Bronchus fibroblast of lung (primary cell): Measurements from ENCODE around the gene SPHKAP.

DNA sequence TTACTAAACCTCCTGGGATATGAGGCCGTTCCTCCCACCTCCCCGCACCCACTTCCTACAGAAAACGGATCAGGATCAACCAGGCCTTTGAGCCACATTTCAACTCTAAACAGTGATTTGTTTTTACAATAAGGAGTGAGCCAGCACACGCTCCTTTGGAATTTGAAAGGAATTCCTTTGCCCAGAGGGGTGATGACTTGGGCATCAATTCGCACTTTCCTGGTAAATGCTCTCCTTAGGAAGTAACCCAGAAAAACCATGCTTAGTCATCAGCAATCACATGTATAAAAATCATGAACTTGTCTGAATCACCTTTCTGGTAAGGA is 180.4 kb downstream of the FAM124B start:
- RAMPAGE, long total RNA: no peak

GRCh38 chr2:224510879-224511786 is 74.0 kb downstream of the CUL3 start:
- RAMPAGE, long total RNA: no peak

- RAMPAGE, long total RNA: no peak
These were observed 42.5 kb downstream of the CUL3 start for GRCh38 chr2:224542386-224543337.

DNA sequence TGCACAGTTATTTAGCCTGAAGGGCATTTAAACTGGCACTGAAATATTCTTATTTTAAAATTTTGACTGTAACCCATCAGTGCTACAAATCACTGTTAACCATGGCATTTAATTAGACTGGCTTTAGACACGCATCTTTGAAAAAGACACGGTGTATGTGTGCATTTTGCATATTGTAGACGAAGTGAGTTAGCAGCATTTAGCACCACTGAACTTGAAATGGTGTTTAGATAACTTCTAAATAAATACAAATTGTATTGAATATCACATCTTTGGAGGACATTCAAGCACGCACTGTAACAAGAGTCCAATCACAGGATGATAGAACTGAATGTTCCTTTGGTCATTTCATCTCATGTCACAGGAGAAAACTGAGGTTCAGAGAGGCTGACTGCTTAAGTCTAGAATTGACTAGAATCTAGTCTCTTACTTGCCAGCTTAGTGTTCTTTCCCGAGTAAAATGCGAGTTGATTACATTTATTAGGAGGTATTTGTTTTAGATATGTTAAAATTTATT is 119.2 kb upstream of the CCDC195 start:
- RAMPAGE, long total RNA: no peak

DNA sequence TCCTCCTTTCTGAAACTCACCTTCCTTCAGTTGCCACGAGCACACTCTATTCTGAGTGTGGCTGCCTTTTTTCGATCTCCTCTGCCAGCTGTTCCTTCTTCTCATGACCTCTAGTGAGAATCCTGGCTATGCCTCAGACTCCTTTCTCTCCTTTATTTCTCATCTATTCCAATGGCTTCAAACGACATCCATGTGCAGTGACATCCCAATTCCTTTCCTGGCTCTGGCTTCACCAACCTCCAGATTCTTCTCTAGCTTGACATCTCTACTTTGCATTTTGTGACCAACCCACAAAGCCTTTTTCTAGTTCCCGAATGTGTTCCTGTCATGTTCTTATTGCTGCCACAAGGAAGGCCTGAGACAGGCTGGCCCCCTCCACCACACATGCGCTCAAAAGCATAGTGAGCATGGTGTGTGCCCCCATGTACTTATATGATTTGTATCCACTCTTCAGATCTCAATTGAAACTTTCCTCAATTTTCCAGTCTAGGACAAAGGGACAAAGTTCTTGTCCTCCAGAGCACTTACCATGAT is 160.6 kb upstream of the CCDC195 start:
- RAMPAGE, long total RNA: no peak

DNA sequence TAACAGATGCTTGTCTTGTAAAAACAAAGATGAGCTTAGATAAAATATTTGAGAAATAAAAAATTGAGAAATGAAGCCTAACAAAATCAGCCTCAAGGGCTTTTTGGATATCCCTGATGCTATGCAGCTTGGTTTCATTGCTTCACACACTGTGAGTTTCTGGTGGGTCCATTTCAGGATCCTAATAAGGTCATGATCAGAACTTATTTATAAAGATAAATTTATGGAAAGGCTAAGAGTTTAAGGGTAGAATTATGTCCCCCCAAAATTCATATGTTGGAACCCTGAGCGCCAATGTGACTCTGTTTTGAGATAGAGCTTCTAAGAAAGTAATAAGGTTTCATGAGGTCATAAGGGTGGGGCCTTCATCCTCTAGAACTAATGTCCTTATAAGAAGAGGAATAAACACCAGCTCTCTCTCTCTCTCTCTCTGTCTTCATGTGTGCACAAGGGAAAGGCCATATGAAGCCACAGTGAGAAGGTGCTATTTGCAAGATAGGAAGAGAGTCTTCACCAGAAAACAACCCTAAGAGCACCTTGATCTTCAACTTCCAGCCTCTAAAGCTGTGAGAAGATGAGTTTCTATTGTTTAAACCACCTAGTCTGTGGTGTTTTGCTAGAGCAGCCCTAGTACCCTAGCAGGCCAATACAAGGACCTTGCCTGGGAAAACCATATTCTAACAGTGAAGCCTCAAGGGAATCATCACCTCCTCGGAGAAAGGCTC is 55.9 kb downstream of the DOCK10 start:
- RAMPAGE, long total RNA: no peak

DNA sequence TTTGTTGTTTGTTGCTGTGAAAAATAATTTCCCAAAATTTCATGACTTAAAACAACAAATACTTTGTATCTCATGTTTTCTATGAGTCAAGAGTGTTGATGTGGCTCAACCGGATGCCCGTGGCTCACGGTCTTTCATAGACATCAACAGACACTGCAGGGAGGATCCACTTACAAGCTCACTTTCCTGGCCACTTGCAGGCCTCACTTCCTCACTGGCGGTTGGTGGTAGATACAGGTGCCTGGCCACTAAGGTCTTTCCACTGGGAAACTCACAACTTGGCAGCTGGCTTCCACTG is 662.9 kb downstream of the IRS1 start:
- RAMPAGE, long total RNA: no peak

DNA sequence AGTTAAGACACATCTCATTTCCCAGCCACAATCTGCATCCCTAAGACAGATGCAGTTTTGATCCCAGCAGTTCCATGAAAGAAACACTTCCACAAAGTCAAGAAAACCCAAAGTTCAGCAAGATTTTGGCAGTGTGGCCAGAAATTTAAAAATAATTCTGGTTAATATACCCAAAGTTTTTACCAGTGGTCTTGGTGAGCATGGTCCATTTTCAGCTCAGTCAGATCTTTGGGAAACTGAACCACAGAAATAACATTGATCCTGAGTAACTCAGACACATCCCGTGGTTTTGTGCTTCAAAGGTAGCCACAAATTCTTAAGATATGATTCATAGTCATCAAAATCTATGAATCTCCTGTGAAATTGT is 147.4 kb downstream of the IRS1 start:
- RAMPAGE, long total RNA: no peak

- RAMPAGE, long total RNA: no peak
These were observed 73.4 kb downstream of the IRS1 start for GRCh38 chr2:226726191-226726616.

DNA sequence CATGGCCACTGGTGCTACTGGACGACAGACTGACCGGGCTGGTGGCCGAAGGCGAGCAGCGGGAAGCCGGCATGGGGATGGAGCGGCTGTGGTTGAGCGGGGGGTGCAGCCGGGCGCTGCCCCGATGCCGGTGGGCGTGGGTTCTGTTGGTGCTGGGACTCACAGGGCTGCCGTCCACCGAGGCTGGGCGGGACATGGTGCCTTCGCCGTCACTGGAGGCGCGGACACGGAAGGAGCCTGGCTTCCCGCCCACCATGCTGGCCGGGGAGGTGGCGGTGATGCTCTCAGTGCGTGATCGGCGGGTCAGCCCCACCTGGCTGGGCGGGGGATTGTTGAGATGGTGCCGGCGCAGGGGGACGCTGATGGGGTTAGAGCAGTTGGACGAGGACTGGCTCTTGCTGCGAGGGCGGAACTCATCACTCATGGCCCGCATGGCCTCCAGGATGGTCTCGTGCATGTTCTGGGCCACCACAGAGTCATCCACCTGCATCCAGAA is 2.0 kb downstream of the IRS1 start:
- RAMPAGE, long total RNA: no peak

DNA sequence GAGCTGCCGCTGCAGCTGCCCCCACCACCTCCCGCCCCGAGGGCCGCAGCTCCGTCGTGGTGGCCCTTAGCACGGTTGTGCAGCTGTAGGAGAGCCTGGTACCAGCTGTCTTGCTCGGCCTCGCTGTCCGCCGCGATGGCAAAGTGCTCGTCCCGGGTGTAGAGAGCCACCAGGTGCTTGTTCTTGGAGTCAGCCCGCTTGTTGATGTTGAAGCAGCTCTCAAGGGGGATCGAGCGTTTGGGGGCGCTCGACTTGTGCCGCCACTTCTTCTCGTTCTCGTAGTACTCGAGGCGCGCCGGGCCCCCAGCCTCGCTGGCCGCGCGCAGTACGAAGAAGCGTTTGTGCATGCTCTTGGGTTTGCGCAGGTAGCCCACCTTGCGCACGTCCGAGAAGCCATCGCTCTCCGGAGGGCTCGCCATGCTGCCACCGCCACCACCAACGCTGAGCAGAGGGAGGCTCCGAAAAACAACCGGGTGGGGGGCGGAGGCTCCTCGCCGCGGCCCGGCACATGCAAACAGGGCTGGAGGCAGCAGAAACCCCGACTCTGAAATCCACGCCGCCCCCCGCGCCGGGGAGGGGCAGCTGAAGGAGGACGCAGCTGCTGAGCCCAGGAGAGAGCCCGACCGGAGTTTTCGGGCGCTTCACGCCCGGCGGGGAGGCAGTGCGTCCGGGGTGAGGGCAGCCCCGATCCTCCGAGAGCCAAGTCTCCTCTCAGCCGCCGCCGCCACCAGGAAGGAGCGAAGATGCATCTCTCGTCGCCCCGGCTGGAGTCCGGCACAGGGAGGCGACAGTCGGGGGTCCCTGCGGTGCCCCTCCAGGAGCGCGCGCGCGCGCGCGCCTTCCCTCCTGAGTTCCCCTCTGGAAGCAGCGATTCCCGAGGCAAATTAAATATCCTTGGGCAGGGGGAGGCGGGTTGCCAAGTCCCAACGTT is 1.0 kb downstream of the IRS1 start:
- RAMPAGE, long total RNA: no peak

DNA sequence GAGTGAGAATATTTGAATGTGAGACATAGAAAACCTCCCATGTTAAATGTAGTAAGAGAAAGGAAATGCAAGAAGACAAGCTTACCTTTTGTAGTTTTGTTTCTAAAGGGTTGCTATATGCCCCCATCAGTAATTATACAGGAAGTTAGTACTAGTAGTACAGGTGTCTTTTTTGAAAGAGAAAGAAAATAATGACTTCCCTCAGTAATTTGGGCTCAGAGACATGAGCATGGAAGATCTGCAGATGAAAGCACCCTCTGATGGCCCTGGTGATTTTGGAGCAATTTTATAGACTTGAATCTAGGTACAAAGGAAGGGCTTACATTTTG is 80.8 kb downstream of the RHBDD1 start:
- RAMPAGE, long total RNA: no peak

GRCh38 chr2:227164867-227165328 is 474 bp downstream of the COL4A3 start:
- RAMPAGE, long total RNA: no peak

DNA sequence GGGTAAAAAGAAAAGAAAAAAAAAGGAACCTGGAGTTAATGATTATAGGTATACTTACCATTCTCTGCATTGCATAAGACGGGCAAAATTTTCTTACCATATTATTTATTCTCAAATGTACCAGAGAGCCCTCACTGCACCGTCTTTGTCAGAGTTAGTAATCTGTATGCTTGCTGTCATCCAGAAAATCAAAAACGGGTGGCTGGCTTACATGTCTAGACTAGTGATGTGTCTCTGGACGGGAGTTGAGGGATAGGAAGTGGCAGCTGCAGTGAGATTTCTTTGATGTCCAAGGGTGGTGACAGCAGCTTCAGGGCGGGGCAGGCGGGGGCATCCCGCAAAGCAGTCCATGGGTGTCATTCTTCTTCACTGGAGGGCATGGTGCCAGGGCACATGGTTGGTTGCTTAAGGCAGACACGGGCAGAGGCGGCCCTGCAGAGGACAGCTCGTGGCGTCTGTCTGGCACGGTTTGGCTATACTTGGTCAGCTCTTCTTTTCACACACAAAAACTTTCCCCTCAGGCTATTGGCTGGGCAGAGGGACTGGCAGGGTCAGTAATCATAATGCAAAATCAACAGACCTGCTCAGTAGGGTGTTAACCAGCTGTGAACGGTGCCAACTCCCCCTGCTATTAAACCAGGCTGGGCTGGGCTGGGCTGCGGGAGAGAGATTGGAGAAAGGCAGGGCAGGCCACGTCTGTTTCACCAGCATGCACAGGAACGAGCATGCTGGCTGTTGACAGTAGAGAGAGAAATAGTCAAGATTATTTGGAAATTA is 63.7 kb downstream of the COL4A3 start:
- RAMPAGE, long total RNA: no peak

GRCh38 chr2:227560322-227561120 is 38.2 kb upstream of the SCYGR2 start:
- RAMPAGE, long total RNA: no peak

DNA sequence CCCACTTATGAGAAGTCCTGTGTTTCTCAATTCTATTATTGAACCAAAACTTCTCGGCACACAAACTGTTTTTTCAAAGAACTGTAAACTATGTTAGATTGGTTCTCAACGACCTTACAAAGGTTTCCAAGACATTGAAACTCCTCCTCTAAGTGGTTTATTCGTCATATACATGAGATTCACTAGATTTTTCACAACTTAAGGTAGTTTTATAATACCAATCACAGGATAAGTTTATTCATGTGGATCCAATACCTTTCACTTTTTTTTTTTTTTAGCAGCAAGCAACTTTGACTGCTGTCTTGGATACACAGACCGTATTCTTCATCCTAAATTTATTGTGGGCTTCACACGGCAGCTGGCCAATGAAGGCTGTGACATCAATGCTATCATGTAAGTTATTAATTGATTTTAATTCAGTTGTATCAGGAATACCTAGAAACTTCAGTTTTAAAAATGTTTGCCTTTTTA is 1.6 kb downstream of the CCL20 start:
- RAMPAGE, long total RNA: start-site peak on the plus strand centred at position 180 of the sequence, 33 bp wide, 57 and 23 reads in 2 replicates

- RAMPAGE, long total RNA: no peak
These were observed at the start of gene SPHKAP for GRCh38 chr2:228181378-228182140. SPHKAP (minus strand) TSS chr2:228181687.

DNA sequence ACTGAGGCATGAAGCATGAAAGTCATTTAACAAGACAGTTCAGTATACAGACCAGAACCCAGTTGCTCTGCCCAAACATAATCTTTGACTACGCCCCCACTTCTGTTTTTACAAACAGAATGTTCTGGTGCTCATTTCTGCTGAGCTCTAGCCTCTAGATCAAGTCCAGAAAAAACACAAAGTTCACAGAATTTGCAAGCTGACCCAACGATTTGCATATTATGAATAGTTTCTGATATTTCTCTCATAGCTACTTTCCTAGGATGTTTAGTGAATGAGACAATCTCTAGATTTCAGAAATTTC is 424.9 kb downstream of the PID1 start:
- RAMPAGE, long total RNA: no peak

GRCh38 chr2:229017207-229017679 is 253.8 kb downstream of the PID1 start:
- RAMPAGE, long total RNA: no peak

GRCh38 chr2:229164296-229164887 is 106.7 kb downstream of the PID1 start:
- RAMPAGE, long total RNA: no peak